Astrocyte (in vitro differentiated cells and primary cell): ENCODE measurements around the genes AXL, DMAC2 and CEACAM6.

- PRO-cap = no peak
- RRBS, 2 experiments = no CpG with 5 or more reads among the region's 17 CpGs
Observed at GRCh38 chr19:40779967-40781011, 2.2 kb downstream of the RAB4B start.

- PRO-cap = no peak
- RRBS, 2 experiments = 77% methylated on average over 3 of the region's 11 CpGs; no CpG with 5 or more reads in 1 of the 2 experiments
Observed at GRCh38 chr19:40804954-40806190, 6.4 kb downstream of the EGLN2 start.

- PRO-cap = no peak
- RRBS, 2 experiments = 3 to 5% methylated on average over 3 to 9 of the region's 32 CpGs
Observed at GRCh38 chr19:40806628-40807496, 7.9 kb downstream of the EGLN2 start.

DNA sequence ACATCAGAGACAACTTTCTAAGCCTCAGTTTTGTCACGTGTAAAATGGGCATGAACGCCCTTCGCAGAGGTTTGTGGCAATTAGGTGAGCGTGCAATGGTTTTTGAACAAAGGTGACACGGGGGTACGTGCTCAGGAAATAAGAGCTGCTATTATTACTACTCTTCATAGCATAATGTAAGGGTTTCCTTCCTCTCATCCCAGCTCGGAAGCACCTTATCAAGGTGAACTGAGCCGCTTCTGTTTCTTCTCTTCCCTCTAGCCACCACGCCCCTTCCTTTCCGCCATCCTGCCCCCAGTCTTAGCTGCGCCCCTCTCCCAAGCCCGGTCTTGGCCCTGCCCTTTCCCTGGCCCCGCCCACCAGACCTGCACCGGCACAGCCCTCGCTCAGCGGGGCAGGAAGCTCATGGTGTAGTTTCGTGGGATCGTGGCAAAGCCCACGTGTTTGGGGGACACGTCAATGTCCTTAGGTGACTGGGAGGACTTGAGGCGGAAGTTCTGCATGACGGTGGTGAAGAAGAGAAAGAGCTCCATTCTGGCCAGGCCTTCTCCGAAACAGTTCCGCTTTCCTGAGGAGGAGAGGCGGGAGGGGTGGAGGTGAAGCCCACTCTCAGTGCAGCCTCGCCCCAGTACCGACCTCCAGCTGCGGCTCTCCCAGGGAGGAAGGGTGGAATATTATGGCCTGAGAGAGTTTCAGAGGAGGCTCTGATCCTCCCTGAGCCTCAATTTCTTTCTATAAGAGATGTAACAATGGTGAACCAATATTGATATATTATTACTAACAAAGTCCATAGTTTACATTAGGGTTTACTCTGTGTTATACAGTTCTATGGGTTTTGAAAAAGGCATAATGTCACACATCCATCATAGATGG is 6.6 kb downstream of the CYP2A6 start:
- PRO-cap = no peak
- RRBS, 2 experiments = 3 to 5% methylated on average over 3 of the region's 28 CpGs

GRCh38 chr19:40941673-40942357 is 49.3 kb upstream of the CYP2B6 start:
- PRO-cap = no peak
- RRBS, 2 experiments = no CpG with 5 or more reads among the region's 10 CpGs

DNA sequence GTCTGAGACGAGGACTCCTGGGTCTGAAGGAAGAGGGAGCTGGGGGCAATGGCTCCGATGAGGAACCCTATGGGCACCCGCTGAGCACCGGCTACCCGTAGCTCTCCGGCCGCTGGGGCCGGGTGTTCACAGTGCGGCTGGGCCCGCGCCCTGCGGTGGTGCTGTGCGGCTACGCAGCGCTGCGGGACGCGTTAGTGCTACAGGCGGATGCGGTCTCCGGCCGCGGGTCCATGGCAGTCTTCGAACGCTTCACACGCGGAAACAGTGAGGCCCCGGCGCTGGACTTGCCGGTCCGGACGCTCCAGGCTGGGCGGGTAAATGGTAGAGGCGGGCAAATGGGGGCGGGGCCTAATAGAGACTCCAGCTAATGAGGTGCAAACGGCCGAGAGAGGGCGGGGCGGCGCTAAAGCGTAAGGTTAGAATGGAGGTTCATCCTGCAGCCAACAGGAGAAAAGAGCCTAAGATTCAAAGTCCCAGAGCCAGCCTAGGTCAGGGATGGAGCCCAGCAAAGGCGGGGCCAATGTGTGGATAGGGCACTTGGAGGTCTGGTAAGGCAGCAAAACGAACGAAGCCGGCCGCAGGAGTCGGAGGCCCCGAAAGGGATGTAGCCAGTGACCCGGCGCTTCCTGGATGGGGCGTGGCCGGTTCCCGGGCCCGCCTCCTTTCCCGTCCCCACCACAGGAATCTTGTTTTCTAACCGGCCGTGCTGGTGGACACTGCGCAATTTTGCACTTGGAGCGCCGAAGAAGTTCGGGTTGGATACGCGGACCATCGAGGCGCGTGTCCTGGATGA is 21.3 kb downstream of the CYP2F1 start:
- PRO-cap = no peak
- RRBS, 2 experiments = 4 to 5% methylated on average over 9 of the region's 66 CpGs

DNA sequence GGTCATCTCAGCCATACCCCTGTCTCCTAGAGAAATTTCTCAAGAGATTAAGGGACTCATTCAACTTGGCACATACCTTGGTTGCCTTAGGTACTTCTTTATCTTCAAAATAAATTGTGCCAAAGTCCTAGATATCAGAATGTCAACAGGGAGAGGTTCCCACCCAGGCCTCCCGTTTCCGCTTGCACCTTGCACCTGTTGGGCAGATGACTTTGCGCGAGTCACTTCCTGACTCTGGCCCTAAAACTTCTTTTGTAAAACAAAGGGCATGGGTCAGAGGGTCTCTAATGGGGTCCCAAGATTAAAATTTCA is 25.9 kb upstream of the CYP2S1 start:
- PRO-cap = no peak
- RRBS, 2 experiments = no CpG with 5 or more reads among the region's 4 CpGs

DNA sequence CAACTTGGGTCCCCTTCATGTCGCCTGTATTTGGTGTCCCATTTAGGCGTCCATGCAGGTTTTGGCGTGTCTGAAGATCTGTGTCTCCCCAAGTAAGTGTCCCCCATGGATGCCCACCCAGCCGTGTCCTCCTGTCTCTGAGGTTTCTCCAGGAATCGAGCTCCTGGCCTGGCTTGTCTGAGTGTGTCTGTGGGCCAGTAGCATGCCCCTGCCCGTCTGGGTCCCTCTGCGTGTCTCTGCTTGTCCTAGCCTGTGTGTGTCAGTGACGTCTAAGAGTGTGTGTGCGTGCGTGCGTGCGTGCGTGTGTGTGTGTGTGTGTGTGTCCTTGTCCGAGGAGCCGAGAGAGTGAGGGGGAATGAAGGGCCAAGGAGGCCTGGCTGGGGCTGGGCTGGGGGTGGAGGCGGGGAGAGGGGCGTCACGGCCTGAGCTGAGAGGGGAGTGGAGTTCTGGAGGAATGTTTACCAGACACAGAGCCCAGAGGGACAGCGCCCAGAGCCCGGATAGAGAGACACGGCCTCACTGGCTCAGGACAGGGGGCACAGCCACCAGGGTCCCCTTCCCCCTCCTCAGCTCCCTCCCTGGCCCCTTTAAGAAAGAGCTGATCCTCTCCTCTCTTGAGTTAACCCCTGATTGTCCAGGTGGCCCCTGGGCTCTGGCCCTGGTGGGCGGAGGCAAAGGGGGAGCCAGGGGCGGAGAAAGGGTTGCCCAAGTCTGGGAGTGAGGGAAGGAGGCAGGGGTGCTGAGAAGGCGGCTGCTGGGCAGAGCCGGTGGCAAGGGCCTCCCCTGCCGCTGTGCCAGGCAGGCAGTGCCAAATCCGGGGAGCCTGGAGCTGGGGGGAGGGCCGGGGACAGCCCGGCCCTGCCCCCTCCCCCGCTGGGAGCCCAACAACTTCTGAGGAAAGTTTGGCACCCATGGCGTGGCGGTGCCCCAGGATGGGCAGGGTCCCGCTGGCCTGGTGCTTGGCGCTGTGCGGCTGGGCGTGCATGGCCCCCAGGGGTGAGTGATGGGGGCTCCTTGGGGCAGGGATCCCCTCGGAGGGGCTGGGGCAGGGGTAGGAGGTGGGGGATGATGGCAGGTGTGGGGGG is at the start of gene AXL:
Gene AXL (plus strand): TSS at position 742 of the 1,085 bp plus-strand sequence.
- PRO-cap = no peak
- RRBS, 2 experiments = 2% methylated on average over 3 of the region's 37 CpGs

- PRO-cap = bidirectional peak, plus-strand start at chr19:41264006, minus-strand start at chr19:41263669
- RRBS, 2 experiments = 1 to 3% methylated on average over 9 to 15 of the region's 56 CpGs
Observed at GRCh38 chr19:41263352-41264275, 558 bp upstream of the HNRNPUL1 start.

- PRO-cap = no peak
- RRBS, 2 experiments = no CpG with 5 or more reads among the region's 8 CpGs
Observed at GRCh38 chr19:41298881-41299614, 10.9 kb upstream of the CCDC97 start.

- PRO-cap = no peak
- RRBS, 2 experiments = 90 to 94% methylated on average over 3 of the region's 27 CpGs
Observed at GRCh38 chr19:41303423-41304471, 6.2 kb upstream of the CCDC97 start.

GRCh38 chr19:41324661-41325868 is 15.1 kb downstream of the CCDC97 start:
- PRO-cap = unidirectional peak, plus-strand start at chr19:41325050; unidirectional peak, plus-strand start at chr19:41325372
- RRBS, 2 experiments = 1 to 2% methylated on average over 4 of the region's 33 CpGs

DNA sequence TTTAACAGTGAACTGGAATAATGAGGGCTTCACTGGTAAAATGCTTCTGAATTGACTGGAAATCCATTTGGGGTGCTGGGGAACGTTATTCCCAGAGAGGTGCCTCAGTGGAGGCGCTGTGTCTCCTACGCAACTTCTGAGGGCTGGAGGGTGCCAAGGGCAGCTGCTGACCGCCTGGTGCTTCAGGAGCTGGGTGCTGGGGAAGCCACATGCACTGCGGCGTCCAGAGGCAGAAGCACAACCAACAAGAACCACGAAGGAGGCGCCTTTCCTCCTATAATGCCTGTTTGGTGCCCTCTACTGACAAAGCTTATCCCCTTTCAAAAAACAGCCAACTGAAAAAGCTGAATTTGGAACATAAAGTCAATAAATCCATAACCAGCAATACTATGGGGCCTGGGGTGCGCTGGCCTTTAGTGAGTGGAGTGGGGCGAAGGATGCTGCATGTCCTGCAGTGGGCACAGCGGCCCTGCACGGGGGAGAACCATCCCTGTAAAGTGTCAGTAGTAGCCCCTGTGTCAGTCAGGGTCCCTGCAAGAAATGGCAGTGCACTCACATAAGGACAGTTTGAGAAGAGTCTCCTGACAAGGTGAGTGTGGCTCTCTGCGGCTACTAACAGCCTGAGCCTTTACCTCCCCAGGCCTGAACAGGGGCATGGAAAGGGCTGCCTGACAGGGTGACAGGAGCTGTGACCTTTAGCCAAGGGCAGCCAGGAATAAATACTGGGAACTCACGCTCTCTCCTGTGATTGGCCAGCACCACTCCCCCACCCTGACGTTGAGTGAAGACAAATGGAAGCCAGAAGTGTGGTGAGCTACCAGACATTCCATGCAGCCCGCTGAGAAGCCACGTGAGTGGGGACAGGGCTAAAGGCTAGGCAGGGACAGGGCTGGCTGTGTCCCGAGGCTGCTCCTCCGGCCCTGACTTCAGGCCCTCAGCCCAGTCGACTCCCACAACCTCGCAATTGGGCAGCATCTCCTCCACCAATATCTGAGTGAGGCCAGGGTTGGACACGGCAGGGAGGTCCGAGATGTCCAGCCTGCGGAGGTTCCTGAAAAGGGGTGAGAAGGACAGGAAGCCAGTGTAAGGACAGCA is 4.5 kb upstream of the B3GNT8 start:
- PRO-cap = no peak
- RRBS, 2 experiments = no CpG with 5 or more reads among the region's 24 CpGs

GRCh38 chr19:41439433-41440292 is at the start of gene DMAC2:
Gene DMAC2, minus strand, starts transcription at chr19:41439912.
- PRO-cap = bidirectional peak, plus-strand start at chr19:41439708, minus-strand start at chr19:41439537; bidirectional peak, plus-strand start at chr19:41439910, minus-strand start at chr19:41439907
- RRBS, 2 experiments = no CpG with 5 or more reads among the region's 44 CpGs

DNA sequence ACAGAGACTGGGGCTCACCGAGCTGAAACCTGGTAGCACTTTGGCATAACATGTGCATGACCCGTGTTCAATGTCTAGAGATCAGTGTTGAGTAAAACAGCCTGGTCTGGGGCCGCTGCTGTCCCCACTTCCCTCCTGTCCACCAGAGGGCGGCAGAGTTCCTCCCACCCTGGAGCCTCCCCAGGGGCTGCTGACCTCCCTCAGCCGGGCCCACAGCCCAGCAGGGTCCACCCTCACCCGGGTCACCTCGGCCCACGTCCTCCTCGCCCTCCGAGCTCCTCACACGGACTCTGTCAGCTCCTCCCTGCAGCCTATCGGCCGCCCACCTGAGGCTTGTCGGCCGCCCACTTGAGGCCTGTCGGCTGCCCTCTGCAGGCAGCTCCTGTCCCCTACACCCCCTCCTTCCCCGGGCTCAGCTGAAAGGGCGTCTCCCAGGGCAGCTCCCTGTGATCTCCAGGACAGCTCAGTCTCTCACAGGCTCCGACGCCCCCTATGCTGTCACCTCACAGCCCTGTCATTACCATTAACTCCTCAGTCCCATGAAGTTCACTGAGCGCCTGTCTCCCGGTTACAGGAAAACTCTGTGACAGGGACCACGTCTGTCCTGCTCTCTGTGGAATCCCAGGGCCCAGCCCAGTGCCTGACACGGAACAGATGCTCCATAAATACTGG is 1.6 kb upstream of the CEACAM5 start:
- PRO-cap = no peak
- RRBS, 2 experiments = no CpG with 5 or more reads among the region's 24 CpGs

- PRO-cap = no peak
- RRBS, 2 experiments = no CpG with 5 or more reads among the region's 7 CpGs
Observed at GRCh38 chr19:41755143-41755955, at the start of gene CEACAM6. Gene CEACAM6, plus strand, starts transcription at chr19:41755530.

DNA sequence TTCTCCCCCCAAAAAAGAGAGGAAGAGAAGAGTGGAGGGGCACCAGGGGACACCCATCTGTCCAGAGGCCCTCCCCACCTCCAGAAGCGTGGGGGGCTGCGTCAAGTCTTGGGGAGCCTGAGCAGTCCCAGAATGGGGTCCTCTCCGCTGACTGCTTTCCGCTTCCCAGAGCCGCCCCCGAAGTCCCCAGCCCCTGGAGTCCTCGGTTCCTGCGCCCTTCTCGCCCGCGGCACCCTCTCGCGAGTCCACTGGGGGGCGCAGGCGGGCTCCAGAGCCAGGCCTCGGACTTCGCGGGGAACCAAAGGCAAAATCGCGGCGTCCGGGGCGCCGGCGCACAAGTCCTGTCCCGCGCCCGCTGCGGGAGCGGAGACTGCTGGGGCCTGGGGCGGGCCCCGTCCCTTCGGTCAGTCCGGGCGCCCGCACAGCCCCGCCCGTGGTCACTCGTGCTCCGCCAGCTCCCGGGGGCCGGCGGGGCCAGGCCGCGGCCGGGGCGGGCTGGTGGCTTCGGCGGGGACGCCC is 4.5 kb upstream of the ATP1A3 start:
- PRO-cap = no peak
- RRBS, 2 experiments = 2 to 3% methylated on average over 22 of the region's 50 CpGs

DNA sequence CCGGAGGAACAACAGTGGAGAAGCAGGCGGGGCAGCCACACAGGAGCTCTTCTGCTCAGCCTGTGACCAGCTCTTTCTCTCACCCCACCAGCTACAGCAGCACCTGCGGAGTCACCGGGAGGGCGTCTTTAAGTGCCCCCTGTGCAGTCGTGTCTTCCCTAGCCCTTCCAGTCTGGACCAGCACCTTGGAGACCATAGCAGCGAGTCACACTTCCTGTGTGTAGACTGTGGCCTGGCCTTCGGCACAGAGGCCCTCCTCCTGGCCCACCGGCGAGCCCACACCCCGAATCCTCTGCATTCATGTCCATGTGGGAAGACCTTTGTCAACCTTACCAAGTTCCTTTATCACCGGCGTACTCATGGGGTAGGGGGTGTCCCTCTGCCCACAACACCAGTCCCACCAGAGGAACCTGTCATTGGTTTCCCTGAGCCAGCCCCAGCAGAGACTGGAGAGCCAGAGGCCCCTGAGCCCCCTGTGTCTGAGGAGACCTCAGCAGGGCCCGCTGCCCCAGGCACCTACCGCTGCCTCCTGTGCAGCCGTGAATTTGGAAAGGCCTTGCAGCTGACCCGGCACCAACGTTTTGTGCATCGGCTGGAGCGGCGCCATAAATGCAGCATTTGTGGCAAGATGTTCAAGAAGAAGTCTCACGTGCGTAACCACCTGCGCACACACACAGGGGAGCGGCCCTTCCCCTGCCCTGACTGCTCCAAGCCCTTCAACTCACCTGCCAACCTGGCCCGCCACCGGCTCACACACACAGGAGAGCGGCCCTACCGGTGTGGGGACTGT is 3.7 kb downstream of the ZNF574 start:
- PRO-cap = no peak
- RRBS, 2 experiments = 14 to 83% methylated on average over 4 to 9 of the region's 29 CpGs

DNA sequence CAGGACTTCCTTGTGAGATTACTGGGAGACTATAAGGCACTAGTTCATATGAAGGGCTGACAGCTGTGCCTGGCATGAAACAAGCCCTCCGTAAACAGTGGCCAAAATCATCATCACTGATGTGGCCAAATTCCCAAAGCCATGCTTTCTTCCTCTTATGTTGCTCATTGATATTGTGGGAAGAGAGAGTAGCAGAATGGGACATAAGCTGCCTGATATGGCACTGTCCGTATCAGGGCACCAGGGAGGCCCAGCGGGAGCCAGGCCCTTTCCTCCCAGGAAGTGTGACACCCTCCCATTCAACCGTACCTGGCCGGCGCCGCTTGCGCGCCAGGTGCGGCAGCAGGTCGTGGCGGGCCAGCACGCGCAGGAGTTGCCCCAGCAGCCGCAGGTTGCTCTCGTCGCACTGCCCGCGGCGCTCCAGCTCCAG is 1.1 kb downstream of the DEDD2 start:
- PRO-cap = no peak
- RRBS, 2 experiments = no CpG with 5 or more reads among the region's 20 CpGs

DNA sequence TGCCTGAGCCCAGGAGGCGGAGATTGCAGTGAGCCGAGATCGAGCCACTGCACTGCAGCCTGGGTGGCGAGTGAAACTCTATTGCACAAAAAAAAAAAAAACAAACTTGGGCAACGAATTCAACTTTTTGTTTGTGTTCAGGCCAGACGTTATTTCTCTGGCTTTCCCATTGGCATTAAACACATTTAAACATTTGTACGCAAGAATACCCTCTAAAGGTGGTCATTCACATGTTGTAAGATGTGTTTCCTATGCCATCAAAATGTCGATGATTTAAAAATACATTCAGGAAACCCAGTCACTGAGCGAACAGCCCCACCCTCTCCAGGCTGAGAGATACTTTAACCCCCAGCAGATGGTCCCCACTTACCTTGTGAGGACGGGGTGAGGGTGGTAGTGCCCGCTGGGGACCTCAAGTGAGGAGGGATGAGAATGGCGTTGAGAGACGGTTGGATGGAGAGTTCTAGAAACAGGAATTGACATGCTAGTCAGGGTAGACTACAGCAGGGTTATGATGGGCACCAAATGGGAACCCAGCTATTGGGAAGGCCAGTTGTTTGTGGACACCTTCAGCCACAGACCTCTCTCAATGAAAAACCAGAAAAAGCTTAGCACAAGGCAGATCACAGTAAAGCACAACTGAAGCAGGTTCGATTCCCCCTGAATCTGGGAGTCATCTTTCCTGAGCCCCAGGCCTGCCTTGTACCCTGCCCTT is 10.6 kb downstream of the GSK3A start:
- PRO-cap = no peak
- RRBS, 2 experiments = no CpG with 5 or more reads among the region's 14 CpGs